Measurements from ENCODE around the genes SMTNL1 and CLP1.

- RRBS: 2% methylated on average over 2 of the region's 26 CpGs
Observed at GRCh38 chr11:57459778-57460232, 523 bp upstream of the RTN4RL2 start.

- RRBS: 3% methylated on average over 37 of the region's 80 CpGs
Observed at GRCh38 chr11:57482390-57483701, 22.5 kb downstream of the RTN4RL2 start.

- RRBS: no CpG with 5 or more reads among the region's 9 CpGs
Observed at GRCh38 chr11:57485608-57486189, 25.4 kb downstream of the RTN4RL2 start.

DNA sequence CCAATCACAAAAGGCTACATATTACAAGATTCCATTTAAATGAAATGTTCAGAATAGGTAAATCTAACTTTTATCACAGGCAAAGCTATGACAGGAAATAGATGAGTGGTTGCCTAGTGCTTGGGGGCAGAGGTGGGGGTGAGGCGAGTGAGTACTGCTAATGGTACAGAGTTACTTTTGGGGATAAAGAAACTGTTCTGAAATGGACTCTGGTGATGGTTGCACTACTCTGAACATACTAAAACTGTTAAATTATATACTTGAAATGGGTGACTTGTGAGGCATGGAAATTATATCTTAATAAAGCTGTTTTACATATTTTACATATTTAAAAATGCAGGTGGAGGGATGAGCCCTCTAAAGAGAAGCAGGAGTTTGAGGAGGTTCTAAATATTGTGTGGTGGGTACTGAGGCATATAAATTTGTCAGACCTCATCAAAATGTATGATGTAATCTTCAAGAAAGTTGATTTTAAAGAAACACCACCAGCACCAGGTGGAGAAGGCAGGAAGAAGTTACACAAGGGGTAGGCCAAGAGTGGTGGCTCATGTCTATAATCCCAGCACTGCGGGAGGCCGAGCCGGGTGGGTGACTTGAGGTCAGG, 3.6 kb downstream of the SLC43A1 start:
- RRBS: no CpG with 5 or more reads among the region's 4 CpGs

- RRBS: 1% methylated on average over 5 of the region's 19 CpGs
Observed at GRCh38 chr11:57529990-57530563, 477 bp downstream of the TIMM10 start.

DNA sequence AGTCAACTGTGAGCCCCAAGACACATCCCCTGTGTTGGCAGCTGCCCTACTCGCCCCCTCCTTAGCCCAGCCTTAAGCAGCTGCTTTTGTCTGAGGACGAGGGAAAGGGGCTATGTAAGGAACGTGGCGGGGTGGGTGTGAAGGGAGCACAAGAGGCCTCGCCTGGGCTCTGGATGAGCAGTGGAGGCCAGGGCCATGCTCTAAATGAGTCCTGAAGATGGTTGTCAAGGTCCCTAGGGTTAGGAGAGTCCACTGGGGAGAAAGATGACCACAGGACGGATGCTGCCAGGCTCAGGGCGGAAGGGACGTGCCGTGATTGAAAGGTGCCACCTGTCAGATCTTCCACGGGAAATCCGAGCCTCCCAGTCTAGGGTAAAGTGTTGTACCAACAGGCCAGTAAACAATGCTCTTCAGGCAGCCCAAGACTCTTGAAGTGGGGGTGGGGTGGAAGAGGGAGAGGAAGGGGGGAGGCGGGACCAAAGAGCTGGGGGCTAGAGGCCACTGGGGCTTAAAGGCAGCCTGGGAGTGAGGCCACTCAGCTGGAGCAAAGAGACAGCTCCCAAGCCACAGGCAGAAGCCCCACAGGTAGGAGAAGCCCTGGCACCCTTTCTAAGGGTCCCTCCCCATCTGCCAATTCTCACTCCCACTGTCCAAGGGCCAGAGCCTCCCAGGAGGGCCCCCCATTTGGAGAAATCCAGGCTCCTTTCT, at the start of gene SMTNL1:
SMTNL1 (plus strand) TSS at position 538 of the 708 bp plus-strand sequence.
- RRBS: no CpG with 5 or more reads among the region's 12 CpGs

GRCh38 chr11:57596280-57596971, 1.1 kb upstream of the SERPING1 start:
- RRBS: no CpG with 5 or more reads among the region's 9 CpGs

DNA sequence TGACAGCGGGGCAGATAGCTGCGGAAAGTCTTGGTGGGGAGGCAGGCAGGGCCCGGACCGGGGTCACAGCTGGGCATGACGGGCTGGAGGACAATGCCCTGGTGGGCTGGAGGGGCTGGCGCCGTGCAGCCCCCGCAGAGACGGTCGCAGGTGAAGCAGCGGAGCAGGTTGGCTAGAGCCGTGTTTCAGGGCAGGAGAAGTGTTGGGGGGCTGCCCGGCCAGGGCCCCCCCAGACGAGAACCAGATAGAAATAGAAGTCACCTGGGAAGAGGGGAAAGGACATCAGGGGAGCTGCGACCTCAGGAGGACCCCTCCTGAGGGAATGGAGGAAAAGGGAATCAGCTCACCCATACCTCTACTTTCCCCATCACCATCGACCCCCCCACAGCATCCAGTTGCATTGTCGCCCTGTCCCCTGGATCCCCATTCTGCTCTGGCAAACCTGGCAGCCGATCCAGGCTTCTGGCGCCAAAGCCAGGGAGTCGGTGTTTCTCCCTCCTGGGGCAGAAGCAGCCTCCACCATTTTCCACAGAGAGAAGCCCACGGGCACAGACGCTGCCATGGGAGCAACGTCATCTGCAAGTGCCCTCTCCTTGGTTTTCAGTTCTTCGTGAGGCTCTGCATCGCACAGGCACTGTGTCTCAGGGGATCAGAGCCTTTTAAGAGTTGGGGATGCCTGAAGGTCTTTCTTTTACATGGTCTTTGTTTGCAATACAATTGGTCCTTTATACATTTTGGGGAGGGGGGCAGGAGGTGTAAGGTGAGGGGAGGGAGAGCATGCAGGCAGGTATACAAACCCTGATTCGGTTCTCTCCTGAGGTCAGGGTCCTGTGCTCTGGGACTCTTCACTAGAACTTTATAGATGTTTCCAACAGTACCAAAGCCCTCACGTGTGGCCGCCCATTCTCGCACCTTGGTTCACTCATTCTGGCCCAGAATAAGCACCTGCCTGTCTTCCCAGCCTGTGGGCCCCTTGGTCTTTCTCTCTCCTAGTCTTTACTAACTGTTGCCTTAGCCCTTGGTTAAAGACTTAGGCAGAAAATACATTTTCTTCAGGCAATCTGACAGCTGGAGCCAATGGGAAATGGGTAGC, 2.3 kb downstream of the YPEL4 start:
- RRBS: no CpG with 5 or more reads among the region's 29 CpGs

- RRBS: under 1% methylated on average over 12 of the region's 45 CpGs
Observed at GRCh38 chr11:57657250-57658018, at the start of gene CLP1. CLP1 (plus strand) TSS chr11:57657762.

DNA sequence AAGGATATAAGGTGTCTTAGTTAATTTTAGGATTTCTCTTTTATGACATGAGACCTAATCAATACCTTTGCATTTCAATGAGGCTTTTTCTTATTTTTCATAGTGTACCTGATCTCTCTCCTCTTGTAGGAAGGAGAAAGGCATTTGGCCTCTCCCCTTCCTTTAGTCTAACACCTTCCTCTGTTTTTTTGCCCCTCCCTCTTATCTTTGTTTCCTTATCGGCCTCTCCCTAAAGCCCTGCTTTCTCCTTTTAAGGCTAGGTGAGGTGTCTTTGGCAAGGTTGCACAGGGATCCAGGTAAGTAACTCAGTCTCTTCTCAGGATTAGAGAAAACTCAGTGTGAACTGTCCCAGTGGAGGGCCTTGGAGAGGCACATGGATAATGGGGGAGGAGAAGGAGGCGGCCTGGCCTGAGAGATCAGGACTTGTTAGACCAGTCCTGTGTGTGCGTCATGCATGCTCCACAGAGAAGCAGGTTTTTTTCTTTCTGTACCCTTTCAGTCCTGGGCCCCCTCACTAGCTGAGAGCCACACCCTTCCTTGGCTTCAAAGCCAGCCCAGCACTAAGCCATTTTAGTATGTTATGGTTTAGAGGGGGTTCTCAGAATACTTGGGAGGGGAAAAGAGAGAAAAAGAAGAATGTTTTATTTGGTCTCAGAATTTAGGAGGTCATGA, 19.9 kb downstream of the CTNND1 start:
- RRBS: no CpG with 5 or more reads among the region's 3 CpGs

DNA sequence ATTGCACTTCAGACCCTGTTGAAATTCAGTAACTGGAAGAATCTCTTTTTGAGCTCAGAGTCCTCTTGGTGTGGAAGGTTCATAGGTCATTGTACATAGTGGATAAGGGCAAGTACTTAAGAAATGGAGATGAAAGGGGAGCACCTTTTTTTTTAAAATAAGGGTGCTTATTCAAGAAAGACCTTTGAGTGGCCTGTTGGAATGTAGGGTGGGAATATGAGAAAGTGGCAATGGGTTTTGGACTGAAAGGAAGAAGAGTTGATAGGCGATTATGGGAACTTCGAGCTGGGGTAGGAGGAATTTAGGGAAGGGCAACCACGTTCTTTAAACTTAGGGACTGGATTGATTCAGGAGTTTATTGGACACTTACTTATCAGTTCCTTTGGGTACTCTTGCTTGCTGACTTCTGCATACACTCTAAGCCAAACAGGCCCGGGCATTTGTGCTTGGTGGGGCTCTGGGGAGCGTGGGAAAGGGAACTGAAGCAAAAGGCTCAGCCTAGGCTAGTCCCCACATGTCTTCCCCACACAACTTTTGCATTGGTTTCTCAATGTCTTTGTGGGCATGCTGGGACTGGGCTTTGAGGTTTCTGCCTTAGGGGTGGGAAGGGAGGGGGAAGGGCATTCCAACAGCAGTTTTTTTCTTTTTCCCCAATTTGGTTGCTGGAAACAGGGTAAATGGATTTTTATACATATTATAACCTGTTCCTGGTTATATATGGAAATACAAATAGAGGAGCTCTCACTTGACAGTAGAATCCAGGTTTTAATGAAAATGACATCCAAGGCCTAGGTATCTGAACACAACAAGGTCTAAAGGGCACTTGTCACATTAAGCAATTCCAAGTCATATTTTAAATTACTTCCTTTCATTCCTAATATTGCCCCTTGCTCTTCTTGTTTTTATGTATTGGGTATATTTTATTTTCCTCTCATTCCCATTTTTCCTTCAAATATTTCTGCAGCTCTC, 26.8 kb downstream of the CTNND1 start:
- RRBS: no CpG with 5 or more reads among the region's 5 CpGs

DNA sequence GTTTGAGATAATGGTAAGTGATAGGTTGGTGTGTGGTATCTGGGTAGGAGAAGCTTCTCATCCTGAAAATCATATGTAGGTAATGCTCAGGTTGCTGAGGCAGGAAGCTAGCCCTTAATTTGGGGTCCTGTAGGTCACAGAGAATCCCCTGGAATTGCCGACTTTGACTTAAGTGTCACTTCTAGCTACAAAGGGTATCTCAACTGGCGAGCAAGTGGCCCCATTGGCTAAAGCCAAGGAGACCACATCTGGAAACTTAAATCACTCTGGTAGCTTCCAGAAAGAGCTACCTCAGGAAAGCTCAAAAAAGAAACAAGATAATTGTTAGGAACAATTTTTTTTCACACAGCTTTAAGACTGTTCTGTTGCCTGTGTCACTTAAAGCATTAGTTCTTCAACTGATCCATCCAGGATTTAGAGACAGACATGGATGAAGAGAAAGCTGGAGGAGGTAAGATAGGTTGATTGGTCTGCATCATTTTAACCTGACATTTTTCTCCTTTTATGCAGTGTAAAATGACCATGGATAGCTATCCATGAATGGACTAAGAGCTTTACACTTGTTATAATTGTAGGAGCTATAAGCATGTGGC, 59.5 kb downstream of the CTNND1 start:
- RRBS: no CpG with 5 or more reads among the region's 2 CpGs

DNA sequence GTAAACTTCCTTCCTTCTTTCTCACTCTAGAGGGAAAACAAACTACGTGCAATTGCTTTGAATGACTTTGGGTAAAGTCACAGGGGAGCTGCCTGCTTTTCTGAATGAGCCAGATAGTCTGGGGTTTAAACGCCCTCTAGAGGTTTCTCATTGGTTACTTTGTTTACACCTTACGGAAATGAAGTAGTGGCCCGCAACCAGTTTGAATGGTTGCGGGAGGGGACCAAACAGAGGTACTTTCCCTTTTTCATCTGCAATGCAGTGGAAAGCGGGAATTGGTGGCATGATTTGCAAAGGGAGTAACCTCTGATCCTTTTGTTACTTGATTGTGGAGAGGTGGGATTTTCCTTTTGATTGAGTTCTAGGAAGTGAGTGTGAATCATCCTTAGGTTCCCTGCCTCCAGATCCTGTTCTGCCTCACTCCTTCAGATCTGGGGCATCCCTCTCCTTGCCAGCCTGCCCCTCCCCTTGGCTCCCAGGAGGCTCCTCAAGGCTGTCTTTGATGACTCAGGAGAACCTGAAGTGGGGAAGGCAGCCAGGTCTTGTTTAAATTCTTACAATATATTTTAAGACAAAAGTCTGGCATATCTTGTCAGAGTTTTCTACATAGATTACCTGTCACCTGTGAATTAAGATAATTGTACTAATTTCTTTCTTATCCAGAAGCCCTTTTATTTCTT, 15.9 kb upstream of the GLYATL1 start:
- RRBS: no CpG with 5 or more reads among the region's 6 CpGs

GRCh38 chr11:58963759-58964154, 24.5 kb downstream of the GLYATL1 start:
- RRBS: 27% methylated on average over 6 of the region's 21 CpGs

- RRBS: 21% methylated on average over 3 of the region's 11 CpGs
Observed at GRCh38 chr11:59173873-59174625, 2.1 kb downstream of the DTX4 start.

DNA sequence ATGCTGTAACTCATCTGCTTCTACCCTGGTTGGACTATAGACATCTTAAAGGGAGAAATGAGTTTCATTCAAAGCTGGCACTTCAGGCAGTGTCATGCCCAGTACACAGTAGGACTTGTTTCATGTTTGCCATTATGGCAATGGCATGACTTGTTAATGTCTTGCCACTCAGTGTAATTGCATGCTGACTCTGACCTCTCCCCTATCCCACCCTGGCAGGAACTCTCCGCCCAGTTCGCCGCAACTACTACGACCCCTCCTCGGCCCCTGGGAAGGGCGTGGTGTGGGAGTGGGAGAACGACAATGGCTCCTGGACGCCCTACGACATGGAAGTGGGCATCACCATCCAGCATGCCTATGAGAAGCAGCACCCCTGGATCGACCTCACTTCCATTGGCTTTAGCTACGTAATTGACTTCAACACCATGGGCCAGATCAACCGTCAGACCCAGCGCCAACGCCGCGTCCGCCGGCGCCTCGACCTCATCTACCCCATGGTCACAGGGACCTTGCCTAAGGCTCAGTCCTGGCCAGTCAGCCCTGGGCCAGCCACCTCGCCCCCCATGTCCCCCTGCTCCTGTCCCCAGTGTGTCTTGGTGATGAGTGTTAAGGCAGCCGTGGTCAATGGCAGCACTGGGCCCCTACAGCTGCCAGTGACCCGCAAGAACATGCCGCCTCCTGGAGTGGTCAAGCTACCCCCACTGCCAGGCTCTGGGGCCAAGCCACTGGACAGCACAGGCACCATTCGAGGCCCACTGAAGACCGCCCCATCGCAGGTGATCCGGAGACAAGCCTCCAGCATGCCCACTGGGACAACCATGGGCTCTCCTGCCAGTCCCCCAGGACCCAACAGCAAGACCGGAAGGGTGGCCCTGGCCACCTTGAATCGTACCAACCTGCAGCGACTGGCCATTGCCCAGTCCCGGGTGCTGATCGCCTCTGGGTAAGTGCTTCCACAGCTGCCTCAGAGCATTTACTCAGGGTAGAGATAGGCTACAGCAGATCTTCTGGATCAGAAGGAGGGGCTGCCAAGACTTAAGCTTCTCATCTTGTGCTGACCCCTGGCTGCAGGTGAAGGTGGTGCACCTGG, 9.9 kb downstream of the DTX4 start:
- RRBS: 93% methylated on average over 5 of the region's 33 CpGs

GRCh38 chr11:59205611-59206048, 7.1 kb downstream of the MPEG1 start:
- RRBS: no CpG with 5 or more reads among the region's 7 CpGs

GRCh38 chr11:59222465-59223194, 9.9 kb upstream of the MPEG1 start:
- RRBS: no CpG with 5 or more reads among the region's 3 CpGs

GRCh38 chr11:59224119-59225055, 11.7 kb upstream of the MPEG1 start:
- RRBS: no CpG with 5 or more reads among the region's 9 CpGs

GRCh38 chr11:59267970-59268396, 55.3 kb upstream of the MPEG1 start:
- RRBS: no CpG with 5 or more reads among the region's 5 CpGs